SJCRH30 (cell line): Measurements from ENCODE around the gene PALM2AKAP2.

- RAMPAGE, long total RNA: no peak
Observed at GRCh38 chr9:107321817-107322407, 38.8 kb downstream of the RAD23B start.

- RAMPAGE, long total RNA: no peak
Observed at GRCh38 chr9:107329985-107330807, 47.1 kb downstream of the RAD23B start.

GRCh38 chr9:107487879-107488256 lies 1.7 kb downstream of the KLF4 start:
- RAMPAGE, long total RNA: no peak

GRCh38 chr9:107490894-107491367 lies 1.4 kb upstream of the KLF4 start:
- RAMPAGE, long total RNA: no peak

GRCh38 chr9:107636746-107637311 lies 147.3 kb upstream of the KLF4 start:
- RAMPAGE, long total RNA: no peak

GRCh38 chr9:107645052-107645547 lies 155.5 kb upstream of the KLF4 start:
- RAMPAGE, long total RNA: no peak

DNA sequence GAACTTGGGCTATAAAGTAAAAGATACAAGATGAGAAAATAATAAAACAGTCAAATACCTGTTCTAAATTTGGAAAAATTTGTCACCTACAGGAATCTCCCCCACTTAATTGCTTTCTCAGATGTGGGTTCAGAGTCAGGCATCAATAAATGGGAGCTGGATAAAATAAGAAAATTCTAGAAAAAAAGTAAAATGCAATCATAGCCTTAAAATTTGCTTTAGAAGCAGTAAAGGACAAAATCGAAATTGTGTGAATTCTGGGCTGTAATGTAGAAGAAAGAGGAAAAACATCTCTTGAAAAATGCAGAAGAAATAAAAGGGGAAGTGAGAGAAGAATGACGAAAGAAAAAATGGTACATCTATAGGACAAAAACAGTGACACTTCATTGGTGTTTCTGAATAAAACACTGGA lies 642.4 kb downstream of the ACTL7B start:
- RAMPAGE, long total RNA: no peak

DNA sequence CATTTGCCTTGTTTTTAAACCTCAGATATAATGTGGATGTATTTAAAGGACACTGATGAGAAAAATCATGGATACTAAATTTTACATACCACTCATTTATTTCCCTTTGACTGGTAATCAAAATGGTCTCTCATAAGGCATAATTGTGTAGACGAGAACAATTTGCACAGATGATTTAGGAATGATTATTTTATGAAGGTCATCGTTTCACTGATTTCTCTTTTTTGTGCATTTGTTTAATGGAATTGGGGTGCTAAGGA lies 633.9 kb downstream of the ACTL7B start:
- RAMPAGE, long total RNA: no peak

DNA sequence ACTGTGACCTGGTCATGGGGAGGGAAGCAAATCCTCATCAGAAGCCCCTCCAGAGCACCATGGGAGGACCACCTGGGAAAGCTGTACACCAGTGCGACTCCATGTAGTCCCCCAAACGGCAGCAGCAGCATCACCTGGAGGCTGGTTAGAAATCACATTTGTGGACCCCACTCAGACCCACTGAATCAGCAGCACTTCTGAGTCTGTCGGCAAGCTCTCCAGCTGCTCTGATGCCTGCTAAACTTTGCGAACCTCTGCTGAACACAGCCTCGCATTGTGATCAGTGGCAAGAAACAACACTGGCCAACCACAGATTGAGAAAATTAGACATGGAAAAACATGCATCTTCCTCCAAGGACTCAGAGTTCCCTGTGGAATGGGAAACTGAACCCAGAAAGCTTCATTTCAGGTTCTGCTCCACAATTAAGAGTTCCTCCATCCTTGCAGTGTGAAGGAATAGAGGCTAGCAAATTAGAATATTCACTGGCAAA lies 100.2 kb downstream of the ACTL7B start:
- RAMPAGE, long total RNA: no peak

DNA sequence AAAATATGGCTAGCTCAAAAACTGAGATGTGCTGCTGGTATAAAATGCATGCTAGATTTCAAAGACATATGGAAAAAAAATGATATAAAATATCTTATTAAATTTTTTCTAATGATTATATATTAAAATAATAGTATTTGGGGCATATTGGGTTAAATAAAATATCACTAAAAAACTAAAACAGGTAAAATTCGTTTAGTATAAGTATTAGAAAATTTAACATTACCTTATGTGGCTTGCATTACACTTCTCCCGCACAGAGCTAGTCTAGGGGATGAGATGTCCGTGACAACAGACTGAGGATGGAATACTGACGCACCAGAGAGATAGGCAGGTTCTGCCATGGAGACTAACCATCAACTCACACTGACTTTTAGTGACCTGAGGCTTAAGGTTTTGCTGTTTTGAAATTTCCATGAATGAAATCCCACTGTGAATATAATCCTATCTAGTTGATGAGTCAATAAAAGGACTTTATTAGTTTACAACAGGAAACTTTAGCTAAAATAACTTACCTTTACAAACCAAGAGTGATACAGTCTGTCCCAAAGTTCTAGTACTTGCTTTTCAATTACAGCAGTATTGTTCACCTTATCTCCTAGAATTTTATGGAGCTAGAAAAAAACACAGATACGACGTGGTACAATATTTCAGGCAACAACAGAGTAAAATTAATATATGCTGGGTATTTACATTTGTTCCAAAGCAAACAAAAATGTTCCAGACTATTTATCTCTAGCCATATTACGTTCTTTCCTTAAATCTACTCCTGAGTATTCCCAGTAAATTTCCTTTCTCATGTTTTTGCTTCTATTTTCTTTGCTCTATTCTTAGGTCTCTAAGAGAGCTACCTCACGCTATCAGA lies 46.8 kb upstream of the CTNNAL1 start:
- RAMPAGE, long total RNA: no peak

GRCh38 chr9:109086181-109087088 lies 33.3 kb downstream of the TMEM245 start:
- RAMPAGE, long total RNA: no peak

DNA sequence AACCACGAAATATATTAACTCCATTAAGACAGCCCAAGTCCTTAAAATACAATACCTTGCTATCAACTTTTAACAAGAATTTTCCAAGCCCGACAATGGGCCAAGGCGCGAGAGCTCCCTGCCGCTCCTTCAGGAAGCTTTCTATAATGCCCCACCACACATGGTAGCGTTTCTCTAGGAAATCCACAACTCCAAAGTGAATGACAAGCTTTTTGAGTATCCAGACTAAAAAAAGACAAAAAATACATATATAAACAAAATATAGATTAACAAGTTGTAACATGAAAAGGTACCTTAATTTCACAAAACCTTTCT lies 32.7 kb downstream of the TMEM245 start:
- RAMPAGE, long total RNA: no peak

- RAMPAGE, long total RNA: no peak
Observed at GRCh38 chr9:109110410-109111124, 9.2 kb downstream of the TMEM245 start.

DNA sequence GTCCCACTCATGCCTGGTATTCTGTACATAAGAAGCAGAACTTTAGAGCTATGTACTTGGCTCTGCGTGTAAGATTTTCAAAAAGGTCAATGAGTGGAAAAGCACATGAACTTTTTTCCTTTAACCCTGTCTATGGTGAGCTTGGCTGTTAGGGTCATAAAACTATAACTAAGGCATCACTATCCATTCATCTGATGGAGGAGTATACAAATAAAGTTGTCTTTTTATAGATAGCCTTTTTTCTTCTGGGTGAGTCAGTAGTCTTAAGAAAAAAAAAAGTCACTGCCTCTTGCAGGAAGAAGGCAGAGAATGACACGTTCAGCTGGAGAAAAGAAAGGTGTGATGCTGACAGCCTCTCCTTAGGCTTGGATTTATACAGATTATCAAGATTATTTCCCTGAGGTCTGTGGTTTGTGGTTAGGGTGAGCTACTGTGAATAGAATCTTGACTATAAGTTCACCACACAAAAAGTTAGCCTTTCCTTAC lies 23.0 kb downstream of the EPB41L4B start:
- RAMPAGE, long total RNA: no peak

GRCh38 chr9:109319882-109320803 lies 716 bp downstream of the EPB41L4B start:
- RAMPAGE, long total RNA: no peak

- RAMPAGE, long total RNA: no peak
Observed at GRCh38 chr9:109469601-109470064, 28.5 kb downstream of the PTPN3 start.

GRCh38 chr9:109477443-109478266 lies 20.5 kb downstream of the PTPN3 start:
- RAMPAGE, long total RNA: no peak

DNA sequence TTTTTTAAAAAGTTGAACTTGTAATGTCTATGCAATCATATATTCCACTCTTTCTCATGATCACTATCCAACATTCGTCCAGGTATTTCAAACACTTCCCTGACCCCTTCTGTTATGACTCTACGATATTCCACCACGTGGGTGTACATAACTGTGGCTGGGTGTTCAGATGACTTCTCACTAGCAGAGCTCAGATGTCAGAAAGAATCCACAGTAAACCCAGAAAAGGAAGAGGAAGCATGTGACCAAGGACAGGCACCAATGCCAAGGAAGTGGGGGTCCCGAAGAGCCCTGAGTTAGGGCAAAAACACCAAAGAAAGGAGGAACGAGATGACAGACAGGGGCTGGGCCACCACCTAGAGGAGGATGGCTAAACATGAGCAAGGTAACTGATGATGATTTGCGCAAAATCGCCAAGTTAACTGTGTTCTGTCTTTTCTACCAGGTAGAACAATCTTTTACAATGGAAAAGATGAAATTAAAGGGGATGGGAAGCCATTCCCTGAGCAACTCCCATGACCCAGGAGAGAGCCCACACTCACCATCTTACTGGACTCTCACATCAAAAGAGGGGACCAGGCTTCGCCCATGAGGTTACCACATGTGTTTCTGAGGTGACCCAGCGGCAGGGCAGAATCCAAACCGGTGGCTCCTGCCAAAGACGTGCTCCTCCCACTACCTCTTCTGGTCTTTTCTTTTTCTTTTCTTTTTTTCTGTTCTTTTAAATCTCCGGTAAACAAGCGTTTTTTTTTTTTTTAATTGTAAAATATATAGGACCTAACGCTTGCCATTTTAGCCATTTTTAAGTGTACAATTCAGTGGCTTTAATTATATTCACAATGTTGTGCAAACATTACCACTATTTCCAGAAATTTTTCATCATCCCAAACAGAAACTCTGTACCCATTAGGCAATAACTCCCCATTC lies 19.6 kb downstream of the PTPN3 start:
- RAMPAGE, long total RNA: no peak

GRCh38 chr9:109779668-109780566 lies at the start of gene PALM2AKAP2:
PALM2AKAP2 (plus strand) TSS chr9:109780198.
- RAMPAGE, long total RNA: no peak

GRCh38 chr9:109790845-109791294 lies 10.9 kb downstream of the PALM2AKAP2 start:
- RAMPAGE, long total RNA: no peak